Hair follicle dermal papilla cell (primary cell): ENCODE measurements around a stretch of chr16.

GRCh38 chr16:46853977-46854358, 23.0 kb upstream of the C16orf87 start:
- CAGE, long polyA plus RNA = no peak

DNA sequence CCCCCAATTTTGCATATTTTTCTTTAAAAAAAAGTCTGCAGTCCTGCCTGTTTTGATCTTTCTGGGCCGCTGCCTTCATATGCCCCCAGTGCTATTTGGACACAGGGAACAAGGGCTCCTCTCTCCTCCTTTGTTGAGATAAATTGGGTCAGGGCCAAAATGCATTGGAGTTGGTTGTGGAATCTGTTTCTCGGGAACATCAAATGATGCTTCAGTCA, 26.9 kb downstream of the GPT2 start:
- CAGE, long polyA plus RNA = no peak

- CAGE, long polyA plus RNA = no peak
These were observed 44.4 kb downstream of the DNAJA2 start for GRCh38 chr16:46928893-46929672.

DNA sequence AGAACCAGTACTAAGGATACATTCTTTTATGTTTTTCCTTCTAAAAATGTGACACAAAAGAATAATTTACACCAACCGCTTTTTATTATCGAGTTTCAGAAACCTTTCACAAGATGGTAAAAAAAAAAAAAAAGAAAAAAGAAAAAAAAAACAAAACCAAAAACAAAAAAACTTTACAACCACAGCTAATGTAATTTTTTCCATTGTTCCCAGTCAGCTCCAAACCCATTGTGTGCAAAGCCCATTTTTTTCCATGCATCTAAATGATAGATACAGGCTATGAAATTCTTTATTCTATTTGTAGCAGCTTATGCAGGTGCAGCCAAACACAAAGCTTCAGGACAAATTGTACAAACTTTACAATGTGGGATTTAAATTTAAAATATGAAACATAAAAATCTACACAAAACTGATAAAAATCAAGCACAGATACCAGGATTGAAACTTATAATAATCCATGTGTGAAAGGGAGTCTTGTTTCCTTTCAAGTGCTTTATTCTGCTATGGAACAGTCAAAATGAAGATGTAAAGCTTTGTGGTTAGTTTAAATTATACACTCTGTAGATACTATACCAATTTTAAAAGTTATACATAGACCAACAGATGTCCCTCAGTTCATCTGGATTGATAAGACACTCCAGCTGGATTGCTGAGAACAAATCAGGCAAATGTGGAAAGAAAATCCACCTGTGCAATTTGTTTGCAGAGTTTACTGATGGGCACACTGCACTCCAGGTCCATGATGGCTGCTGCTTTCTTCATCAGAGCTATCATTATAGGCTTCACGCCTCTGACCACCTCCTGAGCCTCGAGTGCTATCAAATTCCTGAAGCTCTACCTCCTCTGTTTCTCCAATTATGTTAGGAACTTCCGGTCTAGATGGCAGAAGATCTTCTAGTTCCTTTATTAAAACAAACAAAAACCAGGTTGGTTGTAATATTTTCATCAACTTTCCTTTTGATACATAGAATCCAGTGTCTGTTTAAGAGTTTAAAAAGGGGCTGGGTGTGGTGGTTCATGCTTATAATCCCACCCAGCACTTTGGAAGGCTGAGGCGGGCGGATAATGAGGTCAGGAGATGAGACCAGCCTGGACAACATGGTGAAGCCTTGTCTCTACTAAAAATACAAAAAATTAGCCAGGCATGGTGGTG, 16.8 kb downstream of the DNAJA2 start:
- CAGE, long polyA plus RNA = no peak

- CAGE, long polyA plus RNA = no peak
These were observed 68.8 kb downstream of the ITFG1 start for GRCh38 chr16:47391909-47392605.

DNA sequence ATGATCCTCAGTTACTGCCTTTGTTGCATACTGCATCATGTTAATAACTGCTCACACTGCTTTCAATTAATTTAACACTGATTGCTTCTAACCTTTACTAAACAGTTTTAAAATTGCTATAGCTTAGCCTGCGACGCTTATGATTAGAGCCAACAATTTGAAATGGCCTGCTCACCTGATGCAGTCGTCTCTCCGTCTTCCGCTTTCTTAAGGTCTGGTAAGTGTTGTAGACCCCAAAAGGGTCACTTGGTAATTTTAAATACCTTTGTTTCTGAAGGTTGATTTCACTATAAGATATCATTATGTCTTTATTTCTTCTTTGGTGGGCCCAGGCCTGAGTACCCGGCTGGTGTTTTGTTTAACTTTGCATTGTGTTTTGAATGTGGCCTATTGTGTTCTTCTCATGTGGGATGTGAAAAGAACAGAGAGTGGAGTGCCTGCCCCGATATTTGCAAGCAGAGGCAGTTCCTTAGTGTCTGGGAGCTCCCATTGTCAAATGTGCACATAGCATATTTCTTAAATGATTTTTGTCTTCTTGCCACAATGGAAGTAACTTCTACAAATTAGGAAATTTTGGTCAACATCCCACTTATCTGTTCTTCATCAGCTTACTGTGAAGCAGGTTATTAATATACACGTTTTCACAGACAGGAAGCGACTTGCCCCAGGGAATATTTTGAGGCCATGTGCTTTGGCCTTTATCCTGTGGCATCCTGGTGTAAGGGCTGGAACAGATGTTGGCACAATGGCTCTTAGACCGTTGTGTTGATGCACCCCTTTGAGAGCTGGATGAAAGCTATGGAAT, 2.8 kb downstream of the PHKB start:
- CAGE, long polyA plus RNA = no peak

- CAGE, long polyA plus RNA = no peak
These were observed 104.4 kb downstream of the PHKB start for GRCh38 chr16:47565556-47565886.

- CAGE, long polyA plus RNA = no peak
These were observed 238.0 kb downstream of the PHKB start for GRCh38 chr16:47698979-47699595.

DNA sequence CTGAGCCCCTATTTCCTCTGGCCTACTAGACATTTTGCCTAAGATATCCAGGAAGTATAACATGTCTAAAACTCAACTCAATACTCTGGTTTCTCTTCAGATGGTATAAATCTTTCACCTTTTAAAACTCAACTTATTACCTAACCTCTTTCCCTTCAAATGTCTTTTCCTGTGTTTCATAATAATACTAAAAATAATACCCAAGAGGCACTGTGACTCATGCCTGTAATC, 95.2 kb downstream of the ABCC12 start:
- CAGE, long polyA plus RNA = no peak

DNA sequence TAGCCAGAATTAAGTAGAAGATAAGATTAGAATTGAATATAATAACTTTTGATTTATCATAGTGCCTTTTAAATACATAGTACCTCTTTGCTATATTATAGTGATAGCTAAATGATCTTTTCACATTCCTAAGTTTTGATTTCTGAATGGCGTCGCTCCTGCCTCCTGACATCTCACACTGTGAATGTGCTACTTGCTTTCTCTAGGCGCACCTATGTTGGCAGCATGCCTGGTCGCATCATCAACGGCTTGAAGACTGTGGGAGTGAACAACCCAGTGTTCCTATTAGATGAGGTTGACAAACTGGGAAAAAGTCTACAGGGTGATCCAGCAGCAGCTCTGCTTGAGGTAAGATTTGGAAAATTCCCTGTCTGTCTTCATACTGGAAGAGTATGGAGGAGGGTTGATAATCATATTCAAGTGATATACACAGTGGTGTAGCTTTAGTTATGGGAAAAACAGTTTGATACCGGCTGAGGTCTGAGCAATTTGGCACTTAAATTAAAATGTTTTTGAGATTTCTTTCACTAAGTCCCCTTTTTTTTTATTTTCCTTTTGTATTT, 29.9 kb upstream of the ABCC11 start:
- CAGE, long polyA plus RNA = no peak

DNA sequence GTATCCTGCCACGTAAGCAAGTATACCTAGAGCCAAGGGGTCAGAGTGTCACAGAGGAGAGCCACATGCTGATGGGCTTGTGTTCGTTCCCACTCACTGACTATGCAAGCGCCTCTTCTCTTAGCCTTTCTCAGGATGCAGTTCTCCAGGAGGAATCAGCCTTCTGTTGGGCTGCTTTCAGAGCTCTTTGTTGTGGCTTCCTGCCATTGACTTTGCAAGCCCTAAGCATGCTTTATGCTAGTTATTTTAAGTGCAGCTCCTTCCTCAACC, 66.6 kb downstream of the SIAH1 start:
- CAGE, long polyA plus RNA = no peak

DNA sequence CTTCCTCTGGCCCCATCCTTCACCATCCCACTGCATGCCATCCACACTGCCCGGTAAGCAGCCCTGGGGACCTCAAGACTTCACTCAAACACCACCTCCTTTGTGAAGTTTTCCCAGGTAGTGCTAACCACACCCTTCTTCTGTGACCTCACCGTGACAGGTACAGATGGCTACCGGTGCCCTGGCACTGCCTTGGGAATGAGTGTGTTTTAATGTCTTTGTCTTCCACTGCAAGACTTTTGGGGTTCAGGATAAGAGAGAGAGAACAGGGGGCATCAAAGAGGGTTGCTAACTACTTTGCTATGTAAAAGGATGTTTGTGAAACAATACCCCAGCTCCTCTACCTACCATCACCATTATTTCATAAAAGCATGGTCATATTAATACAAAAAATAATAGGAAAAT, 63.1 kb upstream of the SIAH1 start:
- CAGE, long polyA plus RNA = no peak

GRCh38 chr16:48577296-48578152, 32.5 kb downstream of the N4BP1 start:
- CAGE, long polyA plus RNA = no peak

- CAGE, long polyA plus RNA = no peak
These were observed 164.3 kb upstream of the N4BP1 start for GRCh38 chr16:48774222-48774829.

DNA sequence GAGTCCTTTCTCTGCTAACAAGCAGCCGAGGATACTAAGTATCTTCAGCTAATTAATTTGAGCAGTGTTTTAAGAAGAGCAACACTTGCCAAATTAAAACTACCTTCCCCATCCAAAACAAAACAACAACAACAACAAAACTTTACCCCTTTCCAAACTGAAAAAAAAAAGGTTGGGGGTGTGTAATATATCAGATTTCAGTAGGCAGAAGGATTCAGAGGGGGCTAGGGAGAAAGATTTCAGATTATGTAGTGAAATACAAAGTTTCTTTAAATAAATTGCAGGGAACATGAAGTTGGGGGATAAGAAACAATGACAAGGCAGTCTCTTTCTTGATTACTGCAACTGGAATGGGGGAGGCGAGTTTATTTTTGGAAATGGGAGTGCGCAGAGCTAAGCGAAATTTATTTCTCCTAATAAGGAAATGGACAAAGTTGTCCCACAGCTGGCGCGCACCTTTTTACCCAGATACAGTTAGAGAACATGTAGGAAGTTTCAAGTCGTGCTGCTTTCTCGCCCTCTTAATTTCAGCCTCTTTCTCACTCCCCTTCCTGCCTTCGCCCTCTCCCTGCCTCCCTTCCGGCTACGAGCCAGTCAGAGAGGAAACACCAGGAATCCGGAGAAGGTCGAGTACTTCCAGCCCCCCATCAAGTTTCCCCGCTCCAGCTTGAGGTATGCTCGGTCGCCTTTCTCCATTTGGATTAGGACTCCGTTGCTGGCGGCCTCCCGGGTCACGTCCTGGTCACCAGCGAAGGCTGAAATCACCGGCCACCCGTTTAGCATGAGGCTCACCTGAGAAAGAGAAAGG, 2.6 kb downstream of the CBLN1 start:
- CAGE, long polyA plus RNA = no peak

- CAGE, long polyA plus RNA = no peak
These were observed 220.1 kb downstream of the ZNF423 start for GRCh38 chr16:49635597-49636349.

DNA sequence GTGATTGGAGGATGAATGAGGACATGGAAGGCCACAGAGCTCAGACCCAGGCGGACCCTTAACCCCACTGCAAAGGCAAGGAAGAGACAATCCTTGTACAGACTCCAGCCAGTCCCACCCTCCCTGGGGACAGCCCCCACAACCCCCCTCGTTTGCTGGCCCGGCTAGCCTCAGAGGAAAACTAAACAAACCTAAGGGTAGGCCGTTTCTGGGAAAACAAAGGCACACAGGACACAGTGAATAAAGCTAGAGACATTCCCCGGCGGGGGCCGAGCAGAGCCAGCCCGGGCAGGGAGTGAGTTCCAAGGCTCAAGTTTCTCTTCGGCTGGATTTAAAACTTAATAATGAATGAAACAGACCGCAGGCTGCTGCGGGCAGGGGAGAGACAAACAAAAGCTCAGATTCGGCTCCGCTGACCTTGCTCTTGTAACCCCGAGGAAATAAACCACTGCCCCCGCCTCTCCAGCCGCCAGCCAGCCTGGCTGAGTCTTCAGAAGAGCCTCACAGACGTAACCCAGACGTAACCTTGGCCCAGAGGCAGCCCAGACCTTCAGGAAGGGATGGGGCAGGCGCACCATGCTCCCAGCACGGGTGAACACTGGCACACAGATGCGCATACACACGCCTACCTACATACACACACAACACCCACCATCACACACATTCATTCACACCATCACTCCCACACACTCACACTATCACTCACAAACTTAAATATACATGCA, 216.1 kb downstream of the ZNF423 start:
- CAGE, long polyA plus RNA = no peak

DNA sequence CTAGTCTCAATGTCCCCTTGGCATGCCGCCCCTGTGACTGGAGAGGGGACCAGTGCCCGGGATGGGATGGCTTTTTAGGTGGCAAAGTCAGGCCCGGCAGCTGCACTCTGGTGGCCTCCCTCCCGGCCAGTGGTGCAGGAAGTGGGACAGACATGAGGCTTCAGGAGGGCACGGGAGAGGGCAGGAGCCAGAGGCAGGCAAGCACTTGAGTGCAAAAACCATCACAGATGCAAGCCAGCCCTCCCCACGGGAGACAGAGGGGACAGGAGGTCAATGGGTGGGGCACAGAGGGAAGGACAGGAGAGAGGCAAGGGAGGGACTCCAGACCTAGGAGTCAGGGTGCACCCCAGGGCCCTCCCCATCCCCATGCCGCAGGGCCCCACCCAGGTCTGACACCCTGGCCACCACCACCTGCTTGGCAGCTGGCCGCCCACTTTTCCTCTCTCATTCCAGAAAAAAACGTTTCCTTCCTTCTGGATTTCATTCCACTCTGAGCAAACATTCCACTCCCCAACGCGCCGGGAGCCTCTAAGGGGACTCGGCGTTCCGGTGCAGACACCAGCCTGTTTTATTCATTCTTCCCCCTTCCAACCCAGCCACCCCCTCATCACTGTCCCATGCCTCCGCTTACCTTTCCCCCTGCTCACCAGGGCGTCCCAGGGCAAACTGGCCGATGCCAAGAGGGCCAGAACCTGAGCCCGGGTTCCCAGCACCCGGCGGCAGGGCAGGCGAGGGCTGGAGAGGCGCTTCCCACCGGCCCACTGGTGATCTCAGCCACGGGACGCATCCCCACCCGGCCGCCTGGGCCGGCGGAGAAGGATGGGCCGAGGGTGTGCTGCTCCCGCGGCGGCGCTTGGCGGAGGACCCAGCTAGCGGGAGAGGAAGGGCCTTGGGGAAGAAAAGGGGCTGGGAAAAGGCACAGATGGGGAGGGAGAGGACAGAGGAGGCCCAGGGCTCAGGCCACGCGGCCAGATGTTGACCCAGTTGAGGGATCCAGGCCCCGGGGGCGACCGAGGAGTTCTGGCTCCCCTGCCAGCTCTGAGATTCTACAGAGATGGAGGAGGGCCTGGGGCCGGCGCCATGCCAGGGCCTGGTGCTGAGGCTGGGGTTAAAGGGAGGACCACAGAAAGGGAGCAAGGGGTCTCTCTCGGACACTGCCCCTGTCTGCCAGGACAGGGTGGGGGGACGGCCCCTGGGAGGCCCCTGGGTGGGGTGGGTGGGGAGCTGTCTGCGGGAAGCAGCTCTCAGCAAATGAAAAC, 192.0 kb downstream of the ZNF423 start:
- CAGE, long polyA plus RNA = no peak

DNA sequence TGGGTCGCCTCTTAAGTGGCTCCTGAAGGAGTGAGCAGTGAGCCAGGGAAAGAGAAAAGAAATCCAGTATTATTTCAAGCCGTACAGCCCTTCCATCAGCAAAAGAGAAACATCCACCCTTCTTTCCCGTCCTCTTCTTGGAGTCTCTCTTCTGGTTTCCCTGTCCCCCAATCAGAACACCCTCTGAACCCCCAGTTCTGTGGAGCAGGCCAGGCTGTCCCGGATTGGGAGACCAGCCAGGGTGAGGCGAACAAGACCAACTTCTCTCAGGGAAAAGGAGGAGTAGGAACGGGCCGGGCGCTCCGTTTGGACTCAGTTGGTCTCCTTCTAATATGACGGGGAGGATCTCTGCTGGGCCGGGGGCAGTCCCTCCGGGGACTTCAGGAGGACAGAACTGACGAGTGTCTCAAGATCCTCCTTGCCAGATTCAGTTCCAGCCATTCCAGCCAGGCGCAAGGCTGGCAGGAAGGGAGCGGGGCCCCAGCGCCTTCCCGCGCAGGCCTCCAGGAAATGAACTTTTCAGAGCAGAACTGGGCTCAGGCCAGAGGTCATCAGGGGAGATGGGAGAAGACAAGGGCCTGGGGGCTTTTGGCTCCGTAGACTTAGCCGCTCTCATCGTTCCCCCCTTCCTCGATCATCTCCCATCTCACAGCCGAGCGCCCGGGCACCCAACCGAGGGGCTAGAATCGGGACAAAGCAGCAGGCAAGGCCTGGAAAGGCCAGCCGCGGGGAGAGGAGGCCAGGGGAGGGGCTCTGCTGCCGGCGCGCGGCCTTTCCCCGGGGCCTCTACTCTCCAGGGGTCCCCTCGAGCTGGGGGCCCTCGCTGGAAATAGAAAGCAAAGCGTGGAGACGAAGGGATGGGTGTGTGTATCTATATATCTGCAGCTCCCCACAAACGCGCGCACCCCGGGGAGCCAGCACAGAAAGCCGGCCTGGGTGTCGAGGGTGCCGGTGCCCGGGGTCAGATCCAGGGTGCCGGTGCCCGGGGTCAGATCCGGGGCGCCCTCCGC, 1.6 kb downstream of the ZNF423 start:
- CAGE, long polyA plus RNA = no peak

DNA sequence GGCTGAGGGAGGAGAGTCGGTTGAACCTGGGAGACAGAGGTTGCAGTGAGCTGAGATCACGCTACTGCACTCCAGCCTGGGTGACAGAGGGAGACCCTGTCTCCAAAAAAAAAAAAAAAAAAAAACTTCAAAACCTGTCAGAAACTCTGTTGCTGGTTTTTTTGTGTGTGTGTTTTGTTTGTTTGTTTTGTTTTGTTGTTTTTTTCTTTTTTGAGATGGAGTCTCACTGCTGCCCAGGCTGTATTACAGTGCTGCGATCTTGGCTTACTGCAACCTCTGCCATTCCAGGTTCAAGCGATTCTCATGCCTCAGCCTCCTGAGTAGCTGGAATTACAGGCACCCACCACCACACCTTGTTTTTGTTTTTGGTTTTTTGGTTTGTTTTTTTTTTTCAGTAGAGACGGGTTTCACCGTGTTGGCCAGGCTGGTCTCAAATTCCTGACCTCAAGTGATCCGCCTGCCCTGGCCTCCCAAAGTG, 39.6 kb downstream of the HEATR3 start:
- CAGE, long polyA plus RNA = no peak